Metanephros (tissue), 2 donors: Measurements from ENCODE around the genes S100PBP, RNF19B and ZNF362.

DNA sequence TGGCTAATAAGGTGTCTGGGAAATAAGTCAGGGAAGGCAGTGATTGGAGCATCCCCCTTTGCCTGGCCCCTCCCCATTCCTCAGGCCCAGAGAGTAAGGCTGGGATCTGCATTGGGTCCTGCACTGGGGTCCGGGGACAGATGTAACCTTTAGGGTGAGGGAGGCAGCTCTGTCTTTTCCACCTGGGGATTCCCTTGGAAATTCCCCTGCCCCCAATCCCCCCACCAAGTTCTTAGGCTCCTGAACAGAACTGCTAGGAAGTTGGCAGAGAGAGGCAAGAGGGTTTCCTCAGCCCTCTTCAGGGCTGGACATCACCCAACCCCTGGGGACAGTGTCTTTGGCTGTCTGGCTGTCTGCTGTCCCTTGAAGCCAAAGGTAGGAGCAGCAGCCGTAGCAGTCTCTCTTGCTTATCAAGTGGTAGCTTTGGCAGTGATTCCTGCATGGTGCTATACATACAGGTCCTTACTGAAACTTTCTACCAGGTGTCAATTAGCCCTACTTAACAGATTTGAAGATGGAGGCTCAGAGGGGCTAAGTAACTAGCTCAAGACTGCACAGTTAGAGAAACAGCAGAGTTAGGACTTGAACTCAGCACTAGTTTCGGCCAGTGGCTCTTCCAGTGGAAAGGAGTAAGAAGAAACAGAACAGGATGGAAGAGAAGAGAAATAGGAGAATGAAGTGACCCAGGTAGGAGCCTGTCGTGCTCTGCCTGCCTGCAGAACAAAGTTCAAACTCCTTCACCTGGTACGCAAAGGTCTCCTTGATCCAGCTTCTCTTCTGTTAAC is 4.2 kb downstream of the FAM229A start:
- RAMPAGE, long total RNA: no peak

GRCh38 chr1:32377752-32378261 is 15.5 kb downstream of the TSSK3 start:
- RAMPAGE, long total RNA: no peak

GRCh38 chr1:32501887-32502460 is 37.1 kb downstream of the ZBTB8B start:
- RAMPAGE, long total RNA: no peak

DNA sequence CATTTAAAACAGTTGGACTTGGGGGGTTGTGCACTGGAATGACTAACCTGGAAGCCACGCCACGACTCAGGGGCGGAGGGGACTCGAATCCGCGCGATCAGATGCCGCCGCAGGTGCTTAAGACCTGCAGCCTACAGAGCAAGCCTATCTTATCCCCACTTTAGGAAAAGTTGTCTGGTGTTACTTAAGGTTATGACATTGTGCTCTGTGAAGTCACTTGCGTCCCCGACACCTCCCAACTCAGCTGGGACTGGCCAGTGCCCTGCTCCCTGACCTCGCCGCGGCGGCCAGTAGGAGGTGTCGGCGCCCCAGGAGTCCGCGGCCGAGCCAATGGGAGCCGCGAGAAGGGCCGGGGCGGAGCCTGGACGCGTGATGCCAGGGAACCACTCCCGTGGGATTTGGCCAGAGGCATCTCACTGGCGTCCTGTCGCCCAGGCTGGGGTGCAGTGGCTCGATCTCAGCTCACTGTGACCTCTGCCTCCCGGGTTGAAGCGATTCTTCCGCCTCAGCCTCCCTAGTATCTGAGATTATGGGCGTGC is 38.3 kb downstream of the ZBTB8OS start:
- RAMPAGE, long total RNA: no peak

GRCh38 chr1:32702310-32702542 is 344 bp downstream of the SYNC start:
- RAMPAGE, long total RNA: no peak

DNA sequence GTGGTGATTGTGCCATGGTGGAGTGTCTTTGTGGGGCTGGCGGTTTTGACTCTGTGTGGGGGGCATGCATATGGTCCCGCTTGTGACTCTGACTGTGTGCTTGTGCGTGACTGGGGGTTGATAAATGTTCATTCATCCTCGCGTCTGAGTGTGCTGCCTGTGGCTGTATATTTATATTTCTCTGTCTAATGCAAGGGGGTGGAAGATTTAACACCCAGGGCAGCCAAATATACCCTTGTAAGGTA is 1.2 kb upstream of the SYNC start:
- RAMPAGE, long total RNA: no peak

- RAMPAGE, long total RNA: no peak
Observed at GRCh38 chr1:32753657-32753905, 12.0 kb downstream of the KIAA1522 start.

- RAMPAGE, long total RNA: no peak
Observed at GRCh38 chr1:32765426-32766079, 23.9 kb downstream of the KIAA1522 start.

GRCh38 chr1:32770214-32770740 is 28.6 kb downstream of the KIAA1522 start:
- RAMPAGE, long total RNA: no peak

GRCh38 chr1:32801349-32801812 is 15.8 kb downstream of the YARS1 start:
- RAMPAGE, long total RNA: no peak

- RAMPAGE, long total RNA: no peak
Observed at GRCh38 chr1:32817446-32818496, at the start of gene S100PBP. TSS of gene S100PBP (plus strand) at chr1:32817653.

- RAMPAGE, long total RNA: no peak
Observed at GRCh38 chr1:32863164-32864108, 7.3 kb downstream of the FNDC5 start.

DNA sequence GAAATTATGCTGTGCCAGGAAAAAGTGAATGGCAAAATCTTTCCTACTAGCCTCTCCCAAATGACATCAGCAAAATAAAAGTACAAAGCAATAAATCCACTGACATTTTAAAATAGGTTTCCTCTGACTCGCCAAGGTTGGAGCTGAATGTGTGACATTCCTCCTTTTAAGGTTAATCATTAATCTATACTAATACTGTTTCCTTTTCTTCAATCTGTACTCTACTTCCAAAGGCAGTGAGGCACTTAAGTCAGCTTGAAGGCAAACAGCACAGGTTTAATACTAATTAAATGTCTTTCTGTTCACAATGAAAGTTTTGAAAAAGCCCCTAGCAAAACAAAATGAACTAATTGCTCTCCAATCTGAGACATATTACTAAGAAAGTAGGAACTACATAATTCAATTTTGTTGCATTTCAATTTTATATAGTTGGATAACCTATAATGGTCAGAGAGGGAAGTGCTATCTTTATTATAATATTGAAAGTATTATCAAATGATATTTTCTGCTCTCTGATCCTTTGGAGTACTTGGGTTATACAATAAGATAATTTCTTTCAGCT is 15.6 kb downstream of the RNF19B start:
- RAMPAGE, long total RNA: no peak

DNA sequence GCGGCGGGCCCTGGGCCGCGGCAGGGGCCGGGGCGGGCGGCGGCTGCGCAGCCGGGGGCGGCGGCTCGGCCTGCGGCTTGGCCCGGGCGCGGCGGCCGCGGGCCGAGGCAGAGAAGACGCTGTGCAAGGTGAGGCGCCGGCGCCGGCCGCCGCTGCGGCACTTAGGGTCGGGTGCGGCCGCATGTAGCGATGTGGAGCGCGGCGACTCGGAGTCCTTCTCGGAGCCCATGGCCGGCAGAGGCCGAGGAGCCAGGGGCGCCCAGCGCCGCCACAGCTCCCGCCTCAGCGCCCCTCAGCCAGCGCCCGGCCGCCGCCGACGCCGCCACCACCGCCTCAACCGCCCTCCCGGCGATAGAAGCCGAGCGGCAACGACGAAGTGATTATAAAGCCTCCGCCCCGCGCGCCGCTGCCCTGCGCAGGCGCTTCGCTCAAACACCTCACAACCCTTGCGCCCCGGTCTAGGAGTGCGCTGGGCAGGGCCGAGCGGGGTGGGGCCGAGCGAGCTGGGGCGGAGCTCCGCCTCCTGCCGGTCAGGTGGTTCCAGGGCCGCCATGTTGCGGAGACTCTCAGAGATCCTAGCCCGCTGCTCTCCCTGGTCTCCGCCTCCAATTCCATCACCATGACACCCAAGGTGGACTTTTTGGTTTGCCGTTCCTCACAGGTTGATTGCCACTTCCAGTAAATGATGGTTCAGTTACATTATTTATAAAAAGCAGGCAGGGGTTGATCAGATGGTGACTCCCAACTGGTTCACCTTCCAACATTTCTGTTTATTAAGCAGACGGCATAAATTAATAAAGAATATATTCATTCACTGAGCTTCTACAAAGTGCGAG is at the start of gene RNF19B:
RNF19B (minus strand) TSS at position 353 of the 836 bp plus-strand sequence.
- RAMPAGE, long total RNA: no peak

- RAMPAGE, long total RNA: no peak
Observed at GRCh38 chr1:32984339-32985090, 19.9 kb upstream of the RNF19B start.

- RAMPAGE, long total RNA: no peak
Observed at GRCh38 chr1:33001124-33002478, 35.1 kb downstream of the AK2 start.

DNA sequence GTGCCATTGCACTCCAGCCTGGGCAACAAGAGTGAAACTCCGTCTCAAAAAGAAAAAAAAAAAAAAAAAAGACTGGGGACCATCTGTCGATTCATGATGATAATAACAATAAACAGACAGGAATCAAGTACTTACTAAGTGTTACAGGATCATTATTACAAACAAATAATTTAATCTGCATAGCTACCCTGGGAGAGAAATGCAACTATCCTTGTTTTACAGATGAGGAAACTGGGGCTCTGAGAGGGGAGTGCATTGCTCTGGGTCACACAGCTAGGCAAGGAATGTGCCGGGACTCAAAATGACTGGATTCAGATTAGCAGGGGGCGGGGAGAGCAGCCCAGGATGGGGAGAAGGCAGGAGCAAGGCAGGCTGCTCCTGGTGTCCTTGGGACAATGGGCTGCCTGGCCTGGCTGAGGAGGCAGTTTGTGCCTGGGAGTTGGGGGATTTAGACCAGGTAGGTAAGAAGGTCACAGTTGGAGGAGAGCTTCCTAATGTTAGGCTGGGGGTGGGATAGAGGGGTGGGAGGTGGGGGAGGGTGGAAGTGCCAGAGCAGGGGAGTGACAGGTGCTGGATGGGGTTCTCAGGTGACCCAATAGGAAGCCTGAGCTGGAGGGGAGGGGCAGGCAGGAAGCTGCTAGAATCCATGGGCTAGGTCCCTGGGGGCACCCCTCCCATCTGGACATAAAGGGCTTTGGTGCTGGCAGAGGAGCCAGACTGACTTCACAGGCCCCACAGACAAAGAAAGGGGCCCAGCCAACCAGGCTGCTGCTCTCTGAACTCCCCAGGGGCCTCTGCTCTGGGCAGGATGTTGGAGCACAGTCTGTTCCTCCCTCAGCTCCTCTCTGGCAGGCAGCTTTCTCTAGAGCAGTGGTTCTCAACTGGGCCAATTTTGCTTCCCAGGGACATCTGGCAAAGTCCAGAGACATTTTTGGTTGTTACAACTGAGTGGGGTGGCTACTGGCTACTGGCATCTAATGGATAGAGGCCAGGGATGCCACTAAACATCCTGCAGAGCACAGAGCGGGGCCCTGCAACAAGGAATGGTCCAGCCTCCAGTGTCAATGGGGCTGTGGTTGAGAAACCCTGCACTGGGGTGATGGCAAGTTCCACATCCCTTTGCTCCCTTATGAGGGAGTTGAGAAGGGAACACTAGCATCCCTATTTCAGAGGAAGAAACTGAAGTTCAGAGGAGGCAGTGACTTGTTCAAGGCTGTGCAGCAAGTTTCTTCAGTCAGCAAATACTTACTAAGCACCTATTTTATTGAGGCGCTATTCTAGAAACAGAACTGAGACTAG is 28.9 kb downstream of the TRIM62 start:
- RAMPAGE, long total RNA: no peak

DNA sequence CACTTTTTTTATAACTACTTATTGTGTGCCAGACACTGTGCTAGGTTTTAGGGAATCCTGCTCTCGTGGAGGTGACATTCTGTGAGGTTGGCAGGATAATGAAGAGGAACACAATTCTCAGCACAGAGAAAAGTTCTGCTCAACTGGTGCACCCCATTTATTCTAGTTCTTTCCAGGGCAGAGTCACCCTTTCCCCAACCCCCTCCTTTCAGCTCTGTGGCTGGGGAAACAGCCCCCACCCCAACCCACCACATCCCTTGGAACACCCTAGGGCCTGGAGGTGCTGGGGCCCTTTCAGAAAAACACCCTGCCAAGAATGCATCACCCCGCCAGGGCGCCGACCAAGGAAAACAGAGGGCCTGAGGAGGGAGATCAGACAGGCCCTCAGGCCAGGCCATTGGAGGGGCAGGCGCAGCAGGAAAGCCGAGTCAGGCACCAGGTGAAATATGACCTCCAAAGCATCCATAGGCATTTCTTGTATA is 18.4 kb downstream of the TRIM62 start:
- RAMPAGE, long total RNA: no peak

DNA sequence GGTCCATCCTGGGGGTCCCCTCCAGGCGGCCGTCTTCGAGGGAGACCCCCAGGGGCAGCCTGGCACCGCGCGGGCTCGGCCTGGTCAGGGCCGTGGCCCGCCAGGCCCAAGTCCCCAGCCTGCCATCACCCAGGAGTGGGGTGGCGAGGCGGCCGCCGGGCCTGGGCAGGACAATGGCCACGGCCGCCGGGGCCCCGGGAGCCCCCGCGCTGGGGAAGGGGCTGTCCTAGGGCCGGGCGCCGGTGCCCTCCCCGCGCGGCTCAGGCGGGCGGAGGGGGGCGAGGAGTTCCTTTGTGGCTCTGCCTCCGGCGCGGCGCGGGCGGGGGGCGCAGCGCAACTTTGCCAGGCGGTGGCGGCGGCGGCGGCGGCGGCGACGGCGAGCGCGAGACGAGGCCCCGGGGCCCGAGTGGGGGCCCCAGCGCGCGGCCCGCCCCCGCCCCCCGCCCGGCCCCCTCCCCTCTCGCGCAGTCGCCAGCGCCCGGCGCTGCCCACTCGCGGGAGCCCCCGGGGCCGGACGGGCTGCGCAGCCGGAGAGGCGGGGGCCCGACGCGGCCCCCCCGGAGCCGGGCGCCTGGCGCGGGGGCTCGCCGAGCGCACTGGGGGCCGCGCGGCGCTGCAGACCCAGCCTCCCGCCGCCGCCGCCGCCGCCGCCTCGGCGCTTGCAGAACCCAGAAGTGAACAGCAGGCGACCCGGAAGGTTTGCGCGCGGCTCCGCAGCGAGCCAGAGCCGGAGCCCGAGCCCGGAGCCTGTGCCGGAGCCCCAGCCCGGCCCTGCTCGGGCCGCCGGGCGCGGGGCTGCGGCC is at the start of gene ZNF362:
ZNF362 (plus strand) TSS at position 671 of the 803 bp plus-strand sequence.
- RAMPAGE, long total RNA: no peak

DNA sequence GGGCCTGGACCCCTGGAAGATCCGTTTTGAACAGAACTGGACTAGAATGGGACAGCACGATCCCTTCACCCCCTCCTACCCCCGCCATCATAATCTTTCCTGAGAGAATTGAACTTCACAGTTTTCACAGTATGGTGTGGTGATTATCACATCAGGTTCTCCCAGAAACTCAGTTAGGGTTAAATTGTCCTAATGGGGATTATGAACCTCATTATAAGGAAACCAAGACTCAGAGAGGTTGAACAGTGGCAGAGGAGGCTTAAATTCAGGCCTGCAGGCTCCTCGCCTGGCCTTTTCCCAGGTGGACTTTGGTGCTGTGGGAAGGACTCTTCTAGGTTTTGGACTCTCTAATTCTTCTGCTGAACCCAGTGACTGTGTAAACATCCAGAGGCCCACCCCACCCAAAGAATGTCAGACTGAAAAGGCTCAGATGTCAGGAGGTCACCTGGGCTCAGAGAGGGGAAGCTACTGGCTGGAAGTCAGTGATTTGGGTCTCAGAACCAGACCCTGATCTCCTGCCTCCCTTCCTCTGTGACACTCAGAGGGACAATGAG is 2.4 kb downstream of the ZNF362 start:
- RAMPAGE, long total RNA: no peak